T47D (cell line): Measurements from ENCODE around the genes TUFM and MVP.

DNA sequence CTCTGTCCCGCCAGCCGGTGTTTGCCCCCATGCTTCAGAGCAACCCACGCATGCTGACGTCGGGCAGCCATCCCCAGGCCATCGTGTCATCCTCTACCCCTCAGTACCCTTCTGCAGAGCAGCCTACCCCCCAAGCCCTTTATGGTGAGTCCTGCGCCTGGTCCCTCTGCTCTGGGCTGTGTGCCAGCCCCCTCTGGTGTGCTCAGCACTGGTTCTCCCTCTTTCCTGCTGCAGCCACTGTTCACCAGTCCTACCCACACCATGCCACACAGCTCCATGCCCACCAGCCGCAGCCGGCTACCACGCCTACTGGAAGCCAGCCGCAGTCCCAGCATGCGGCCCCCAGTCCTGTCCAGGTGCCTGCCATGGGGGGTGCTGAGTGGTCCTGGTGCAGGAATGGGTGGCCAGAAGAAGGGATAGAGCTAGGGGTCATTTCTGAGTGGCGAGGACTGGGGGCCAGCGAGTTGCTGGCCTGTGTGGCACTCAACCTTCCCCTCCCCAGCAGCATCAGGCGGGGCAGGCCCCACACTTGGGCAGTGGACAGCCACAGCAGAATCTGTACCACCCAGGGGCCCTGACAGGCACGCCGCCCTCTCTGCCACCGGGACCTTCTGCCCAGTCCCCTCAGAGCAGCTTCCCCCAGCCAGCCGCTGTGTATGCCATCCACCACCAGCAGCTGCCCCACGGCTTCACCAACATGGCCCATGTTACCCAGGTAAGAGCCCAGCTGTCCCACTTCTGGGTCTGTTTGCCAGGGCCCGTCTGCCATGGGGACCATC, 10.9 kb downstream of the TUFM start:
- RRBS, result no CpG with 5 or more reads among the region's 21 CpGs

DNA sequence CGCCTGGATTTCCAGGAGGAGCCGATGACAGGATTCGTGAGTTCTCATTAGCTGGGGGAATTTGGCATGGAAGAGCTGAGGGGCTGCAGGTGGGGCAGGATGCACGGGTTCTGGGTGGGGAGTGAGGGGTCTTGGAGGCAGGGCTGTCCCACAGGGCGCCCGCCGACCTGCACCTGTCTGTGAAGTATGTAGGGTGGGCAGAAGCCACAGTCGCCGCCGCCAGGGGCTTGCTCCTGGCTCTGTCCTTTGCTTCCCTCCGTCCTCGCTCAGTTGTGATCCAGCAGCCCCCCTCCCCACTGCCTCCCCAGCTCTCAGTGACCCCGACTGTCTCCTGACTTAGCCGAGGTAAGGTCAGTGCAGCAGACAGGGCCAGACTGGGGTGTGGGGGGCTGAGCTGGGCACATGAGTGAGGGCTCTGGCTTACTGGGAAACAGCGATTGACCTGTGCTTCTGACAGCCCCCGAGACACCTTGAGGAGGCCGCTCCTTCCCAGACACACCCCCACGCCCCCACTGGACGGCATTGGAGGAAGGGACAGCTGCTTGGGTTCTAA, 9.9 kb downstream of the TUFM start:
- RRBS, result no CpG with 5 or more reads among the region's 19 CpGs

DNA sequence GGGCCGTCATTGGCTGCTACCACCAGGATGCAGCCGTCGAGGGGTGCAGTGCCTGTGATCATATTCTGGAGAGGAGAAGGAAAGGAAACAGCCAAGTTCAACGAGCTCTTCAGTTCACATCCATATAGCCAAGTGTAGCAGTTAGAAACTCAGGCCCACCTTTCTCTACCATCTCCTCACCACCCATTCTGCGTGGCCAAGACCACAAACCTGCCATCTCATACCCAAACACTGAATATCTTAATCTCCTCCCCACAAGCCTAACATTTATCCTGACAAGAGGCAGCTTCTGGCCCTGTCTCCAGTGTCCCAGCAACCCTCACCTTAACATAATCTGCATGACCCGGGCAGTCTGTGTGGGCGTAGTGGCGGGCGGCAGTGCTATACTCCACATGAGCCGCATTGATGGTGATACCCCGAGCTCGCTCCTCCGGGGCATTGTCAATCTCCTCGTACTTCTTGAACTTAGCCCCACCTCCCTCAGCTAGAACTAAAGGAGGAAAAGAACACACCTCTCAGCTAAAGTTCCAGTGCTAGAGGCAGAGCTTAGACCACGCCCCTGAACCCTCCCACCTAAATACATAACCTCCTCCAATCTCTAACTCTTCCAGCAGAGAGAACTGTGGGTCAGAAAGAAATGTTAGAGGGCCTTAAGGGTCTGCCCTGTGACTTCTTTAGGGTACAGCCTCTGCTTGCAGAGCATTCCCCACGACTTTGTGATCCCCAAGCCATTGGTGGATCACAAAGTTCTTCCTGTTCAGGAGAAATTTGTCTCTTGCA, 967 bp downstream of the TUFM start:
- RRBS, result 17% methylated on average over 8 of the region's 16 CpGs

- RRBS, result 1% methylated on average over 19 of the region's 89 CpGs
Observed at GRCh38 chr16:28845771-28847002, at the start of gene TUFM. TSS of gene TUFM (minus strand) at chr16:28846348.

- RRBS, result 57% methylated on average over 1 of the region's 20 CpGs
Observed at GRCh38 chr16:28905985-28906398, 19.0 kb downstream of the RABEP2 start.

- RRBS, result 2% methylated on average over 5 of the region's 49 CpGs
Observed at GRCh38 chr16:28936135-28937112, 4.7 kb downstream of the CD19 start.

GRCh38 chr16:28963930-28964664, 10.5 kb upstream of the SPNS1 start:
- RRBS, result no CpG with 5 or more reads among the region's 4 CpGs

GRCh38 chr16:29107166-29107853, 122.5 kb downstream of the LAT start:
- RRBS, result no CpG with 5 or more reads among the region's 25 CpGs

DNA sequence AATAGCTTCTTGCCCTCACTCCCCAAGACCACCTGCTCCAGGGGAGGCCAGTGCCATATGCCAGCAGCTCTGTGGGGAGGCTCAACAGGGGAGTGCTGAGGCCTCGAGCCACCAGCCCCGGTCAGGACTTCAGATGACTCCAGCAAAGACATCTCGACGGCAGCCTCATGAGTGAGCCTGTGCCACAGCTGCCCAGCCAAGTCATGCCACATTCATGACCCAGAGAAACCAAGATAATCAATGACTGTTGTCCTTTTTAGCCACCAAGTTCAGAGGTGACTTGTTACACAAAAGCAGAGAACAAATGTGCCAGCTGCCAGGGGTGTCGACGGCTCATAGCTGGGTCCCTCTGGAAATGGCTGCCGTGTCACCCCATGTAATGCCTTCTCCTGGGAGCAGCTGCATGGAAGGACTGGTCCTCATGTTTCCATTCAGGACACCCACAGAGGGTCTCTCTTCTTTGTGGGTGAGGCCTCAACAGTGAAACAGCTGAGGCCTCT, 162.2 kb downstream of the LAT start:
- RRBS, result no CpG with 5 or more reads among the region's 7 CpGs

DNA sequence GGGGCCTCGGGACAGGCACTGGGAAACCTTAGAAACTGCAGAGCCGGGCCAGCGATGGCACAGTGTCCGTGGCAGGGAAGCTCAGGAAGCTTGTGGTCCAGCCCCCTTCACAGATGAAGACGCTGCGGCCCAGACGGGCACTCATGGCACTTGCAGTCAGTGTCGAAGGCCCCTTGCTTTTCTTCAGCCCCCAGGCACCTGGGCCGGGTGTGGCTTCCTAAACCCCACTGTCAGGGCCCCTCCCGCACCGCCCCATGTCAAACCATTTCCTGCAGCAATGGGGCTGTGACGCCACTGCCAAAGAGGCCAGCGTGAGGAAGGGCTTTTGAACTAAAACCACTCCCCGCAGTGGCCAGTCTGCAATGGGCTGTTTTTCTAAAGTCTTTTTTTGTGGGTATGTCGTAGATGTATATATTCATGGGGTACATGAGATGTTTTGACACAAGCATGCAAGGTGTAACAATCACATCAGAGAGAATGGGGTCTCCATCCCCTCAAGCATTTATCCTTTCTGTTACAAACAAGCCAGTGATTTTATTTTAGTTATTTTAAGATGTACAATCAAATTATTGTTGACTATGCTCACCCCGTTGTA, 164.1 kb downstream of the LAT start:
- RRBS, result no CpG with 5 or more reads among the region's 16 CpGs

- RRBS, result no CpG with 5 or more reads among the region's 28 CpGs
Observed at GRCh38 chr16:29152159-29153119, 167.6 kb downstream of the LAT start.

GRCh38 chr16:29156817-29157639, 172.2 kb downstream of the LAT start:
- RRBS, result no CpG with 5 or more reads among the region's 17 CpGs

- RRBS, result no CpG with 5 or more reads among the region's 22 CpGs
Observed at GRCh38 chr16:29248185-29248997, 158.1 kb downstream of the NPIPB11 start.

DNA sequence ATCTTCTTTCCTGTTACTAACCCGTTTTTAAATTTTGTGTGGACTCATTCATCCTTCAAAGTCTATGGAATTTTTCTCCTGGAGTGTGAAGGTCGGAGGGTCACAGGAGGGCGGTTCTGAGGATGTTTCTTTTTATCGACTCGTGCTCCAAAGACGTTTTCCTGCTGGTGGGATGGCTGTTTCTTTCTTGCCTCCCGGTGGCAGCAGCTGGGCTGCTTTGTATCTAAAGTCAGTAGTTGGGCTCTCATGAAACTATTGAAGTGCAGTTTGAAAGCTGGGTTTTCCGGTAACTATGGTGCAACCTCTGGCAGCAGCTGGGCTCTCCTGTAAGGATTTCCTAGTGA, 88.1 kb downstream of the NPIPB11 start:
- RRBS, result no CpG with 5 or more reads among the region's 8 CpGs

DNA sequence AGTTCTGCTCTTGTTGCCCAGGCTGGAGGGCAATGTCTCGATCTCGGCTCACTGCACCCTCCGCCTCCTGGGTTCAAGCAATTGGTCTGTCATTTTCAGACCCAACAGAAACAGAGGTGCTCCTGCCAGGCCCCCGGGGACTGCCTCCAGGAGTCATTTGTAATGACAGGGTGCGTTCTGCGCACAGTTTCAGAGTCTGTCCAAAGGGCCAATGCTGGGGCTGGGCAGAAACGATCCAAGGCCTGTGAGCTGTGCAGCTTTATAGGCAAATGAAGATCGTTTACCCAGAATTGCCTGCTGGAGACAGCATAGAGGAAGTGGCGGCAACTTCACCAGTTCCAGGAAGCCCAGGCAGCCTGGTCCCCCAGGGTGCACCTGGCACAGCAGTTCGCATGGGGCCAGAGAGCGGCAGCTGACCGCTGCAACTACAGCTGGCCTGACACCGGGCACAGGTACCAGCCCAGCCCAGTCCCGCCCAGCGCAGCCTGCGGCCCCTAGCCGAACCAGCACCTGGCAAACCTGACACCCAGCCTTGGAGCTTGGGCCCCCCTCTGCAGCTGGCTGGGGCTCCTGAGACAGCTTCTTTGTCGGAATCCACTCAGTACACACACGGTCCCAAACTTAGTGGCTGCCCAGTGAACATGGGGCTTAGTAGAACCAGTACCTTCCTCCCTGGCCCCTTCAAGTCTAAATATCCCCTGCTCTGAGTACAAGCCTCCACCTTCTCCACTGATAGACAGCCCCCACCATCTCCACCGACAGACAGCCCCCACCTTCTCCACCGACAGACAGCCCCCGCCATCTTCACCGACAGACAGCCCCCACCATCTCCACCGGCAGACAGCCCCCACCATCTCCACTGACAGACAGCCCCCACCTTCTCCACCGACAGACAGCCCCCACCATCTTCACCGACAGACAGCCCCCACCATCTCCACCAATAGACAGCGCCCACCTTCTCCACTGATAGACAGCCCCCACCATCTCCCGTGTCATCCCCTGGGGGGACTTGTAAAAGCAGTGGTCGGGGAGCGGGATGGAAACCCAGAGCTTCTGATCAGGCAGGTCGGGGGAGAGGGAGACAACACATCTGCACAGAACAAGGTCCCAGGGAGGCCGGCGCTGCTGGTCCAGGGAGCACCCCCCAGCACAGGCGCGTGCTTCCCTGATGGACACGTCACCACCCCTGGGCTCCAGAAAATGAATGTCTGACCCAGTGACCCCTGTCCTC, 62.7 kb upstream of the SPN start:
- RRBS, result no CpG with 5 or more reads among the region's 36 CpGs

- RRBS, result 86% methylated on average over 8 of the region's 45 CpGs
Observed at GRCh38 chr16:29664008-29665195, 1.4 kb downstream of the SPN start.

GRCh38 chr16:29738456-29739094, 7.2 kb downstream of the C16orf54 start:
- RRBS, result no CpG with 5 or more reads among the region's 2 CpGs

DNA sequence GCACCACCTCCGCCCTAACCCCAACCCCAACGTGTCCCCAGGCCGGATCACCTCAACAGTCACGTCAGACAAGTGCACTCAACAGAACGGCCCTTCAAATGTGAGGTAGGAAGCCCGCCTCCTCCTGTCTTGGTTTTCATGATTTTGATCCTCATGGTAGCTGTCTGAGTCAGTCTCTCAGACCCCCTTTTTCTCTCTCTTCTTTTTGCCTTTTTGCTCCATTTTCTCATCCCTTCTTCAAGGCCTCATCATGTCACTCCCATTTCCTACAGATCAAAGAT, 1.8 kb downstream of the MAZ start:
- RRBS, result 3% methylated on average over 3 of the region's 6 CpGs

DNA sequence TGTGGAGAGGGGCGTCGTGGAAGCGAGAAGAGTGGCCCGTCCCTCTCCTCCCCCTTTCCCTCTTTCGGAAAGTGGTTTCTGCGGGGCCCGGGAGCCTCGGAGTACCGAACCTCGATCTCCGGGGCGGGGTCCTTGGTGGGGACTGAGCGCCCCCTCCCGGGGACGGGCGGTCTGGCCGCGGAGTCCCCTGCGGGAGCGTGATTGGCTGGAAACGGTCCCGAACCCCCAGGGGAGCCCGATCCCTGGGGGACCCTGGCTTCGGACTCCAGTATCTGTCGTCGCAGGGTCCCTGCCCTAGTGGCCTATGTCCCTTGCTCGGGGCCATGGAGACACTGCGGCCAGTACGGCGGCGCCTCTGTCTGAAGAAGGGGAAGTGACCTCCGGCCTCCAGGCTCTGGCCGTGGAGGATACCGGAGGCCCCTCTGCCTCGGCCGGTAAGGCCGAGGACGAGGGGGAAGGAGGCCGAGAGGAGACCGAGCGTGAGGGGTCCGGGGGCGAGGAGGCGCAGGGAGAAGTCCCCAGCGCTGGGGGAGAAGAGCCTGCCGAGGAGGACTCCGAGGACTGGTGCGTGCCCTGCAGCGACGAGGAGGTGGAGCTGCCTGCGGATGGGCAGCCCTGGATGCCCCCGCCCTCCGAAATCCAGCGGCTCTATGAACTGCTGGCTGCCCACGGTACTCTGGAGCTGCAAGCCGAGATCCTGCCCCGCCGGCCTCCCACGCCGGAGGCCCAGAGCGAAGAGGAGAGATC, 443 bp downstream of the PAGR1 start:
- RRBS, result 2% methylated on average over 13 of the region's 61 CpGs

DNA sequence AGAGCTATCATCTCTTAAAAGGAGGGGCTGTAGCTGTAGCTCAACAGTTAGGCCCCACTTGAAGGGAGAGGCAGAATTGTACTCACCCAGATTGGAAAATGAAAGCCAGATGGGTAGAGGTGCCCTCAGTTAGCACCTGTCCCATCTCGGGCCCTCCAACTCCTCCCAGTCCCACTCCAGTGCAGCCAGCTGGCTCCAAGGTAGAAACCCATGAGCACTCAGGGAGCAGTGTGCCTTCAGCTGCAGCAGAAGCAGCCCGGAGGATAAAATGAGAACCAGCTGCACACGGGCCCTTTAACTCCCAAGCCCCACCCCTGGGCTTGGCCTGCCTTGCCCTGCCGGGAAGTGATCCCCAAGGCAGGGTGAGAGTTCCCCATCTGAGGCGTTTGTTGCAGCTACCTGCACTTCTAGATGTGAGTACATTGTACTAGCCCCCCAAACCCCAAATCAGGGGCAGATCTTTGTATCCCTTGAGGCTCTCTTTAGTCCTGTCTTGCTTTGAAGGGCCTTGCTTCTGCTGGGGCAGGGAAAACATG, at the start of gene MVP:
Gene MVP, plus strand, starts transcription at position 365 of the 536 bp plus-strand sequence.
- RRBS, result 2% methylated on average over 3 of the region's 5 CpGs